Left common carotid artery plus branches (tissue), 1 donor: ENCODE results near the genes AOC1, KCNH2 and H2BK1.

GRCh38 chr7:150852328-150852695 lies at the start of gene AOC1:
Gene AOC1, plus strand, starts transcription at chr7:150852517.
- PRO-cap, result no peak

- PRO-cap, result no peak
Observed at GRCh38 chr7:150942299-150942821, 35.8 kb downstream of the KCNH2 start.

GRCh38 chr7:150976319-150977080 lies 1.6 kb downstream of the KCNH2 start:
- PRO-cap, result no peak

DNA sequence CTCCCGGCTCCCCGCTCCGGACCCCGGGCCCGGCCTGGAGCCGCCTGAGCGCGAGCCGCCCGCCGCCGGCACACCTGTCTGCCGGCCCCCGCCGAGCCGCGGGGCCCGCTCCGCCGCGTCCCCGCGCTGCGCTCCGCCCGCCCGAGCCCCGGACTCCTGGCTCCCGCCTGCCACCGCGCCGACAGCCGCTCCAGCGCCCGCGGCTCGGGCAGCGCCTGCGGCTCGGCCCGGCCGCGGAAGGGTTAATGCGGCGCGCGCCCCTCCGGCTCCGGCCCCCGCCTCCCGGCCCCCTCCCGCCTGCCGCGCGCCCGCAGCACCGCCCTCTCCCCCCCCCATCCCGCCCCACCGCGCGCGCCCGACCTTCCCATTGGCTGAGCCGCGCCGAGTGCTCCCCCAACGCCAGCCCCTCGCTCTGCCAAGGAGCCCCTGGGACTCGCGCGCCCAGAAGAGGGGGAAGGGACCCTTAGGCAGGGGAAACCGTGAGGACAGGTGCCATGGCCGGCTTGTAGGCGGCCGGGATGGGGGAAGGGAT lies at the start of gene KCNH2:
Gene KCNH2, minus strand, starts transcription at position 244 of the 532 bp plus-strand sequence.
- PRO-cap, result no peak

DNA sequence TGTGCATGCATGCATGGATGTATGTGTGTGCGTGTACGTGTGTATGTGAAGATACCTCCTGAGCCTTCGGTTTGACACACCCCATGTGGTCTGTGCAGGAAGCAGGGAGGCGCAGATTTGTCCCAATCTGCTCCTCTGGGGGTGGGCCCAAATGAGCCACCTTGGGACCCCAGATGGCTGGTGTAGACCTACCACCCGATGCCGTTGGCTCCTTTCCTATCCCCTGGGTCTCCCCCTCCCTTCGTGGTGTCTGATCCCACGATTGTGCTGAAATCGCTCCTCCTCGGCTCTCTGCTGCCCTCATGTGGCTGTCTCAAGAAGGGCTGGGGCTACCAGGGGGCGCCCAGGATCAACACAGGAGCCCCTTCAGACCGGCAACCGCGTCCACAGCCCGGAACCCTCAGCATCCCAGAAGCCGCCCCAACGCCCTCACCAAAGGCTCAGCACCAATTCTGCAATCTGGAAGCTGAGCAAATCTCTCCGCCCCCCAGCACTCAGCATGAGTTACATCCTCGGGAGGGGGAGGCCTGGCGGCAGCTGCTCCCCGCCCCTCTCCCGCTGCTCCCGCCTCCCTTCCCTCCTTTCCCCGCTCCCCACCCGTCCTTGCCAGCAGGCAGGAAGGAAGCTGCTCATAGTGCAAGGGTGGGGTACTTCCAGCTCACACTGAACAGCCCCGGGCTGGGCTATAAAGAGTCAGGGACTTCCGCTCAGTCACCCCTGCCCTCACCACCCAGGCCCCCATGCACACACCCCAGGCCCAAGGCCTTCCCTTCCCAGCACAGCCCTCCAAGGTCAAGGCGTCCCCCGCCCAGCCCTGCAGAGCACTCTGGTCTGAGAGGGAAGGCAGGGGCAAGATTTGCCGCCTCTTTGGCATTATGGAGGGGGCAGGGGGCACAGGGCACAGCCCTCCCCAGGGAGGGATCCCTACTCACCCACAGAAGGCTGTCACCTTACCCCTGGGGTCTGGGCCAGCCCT lies 2.2 kb upstream of the NOS3 start:
- PRO-cap, result no peak

DNA sequence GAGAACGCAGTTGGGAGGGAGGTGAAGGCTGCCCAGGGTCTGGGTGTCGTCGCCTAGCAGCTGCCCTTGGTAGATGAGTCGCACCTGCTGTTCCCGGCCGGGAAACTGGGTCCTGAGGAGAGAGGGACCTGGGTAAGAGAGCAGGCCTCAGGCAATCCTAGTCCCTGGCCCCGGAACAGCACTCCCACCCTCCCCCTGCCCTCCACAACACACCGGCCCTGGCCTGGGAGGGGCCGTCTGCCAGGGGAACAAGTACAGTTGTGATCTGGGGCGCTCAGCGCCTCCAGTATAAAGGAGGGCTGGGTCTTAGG lies 1.1 kb upstream of the FASTK start:
- PRO-cap, result no peak

GRCh38 chr7:151210106-151210520 lies at the start of gene H2BK1:
Gene H2BK1, minus strand, starts transcription at chr7:151210488.
- PRO-cap, result no peak

DNA sequence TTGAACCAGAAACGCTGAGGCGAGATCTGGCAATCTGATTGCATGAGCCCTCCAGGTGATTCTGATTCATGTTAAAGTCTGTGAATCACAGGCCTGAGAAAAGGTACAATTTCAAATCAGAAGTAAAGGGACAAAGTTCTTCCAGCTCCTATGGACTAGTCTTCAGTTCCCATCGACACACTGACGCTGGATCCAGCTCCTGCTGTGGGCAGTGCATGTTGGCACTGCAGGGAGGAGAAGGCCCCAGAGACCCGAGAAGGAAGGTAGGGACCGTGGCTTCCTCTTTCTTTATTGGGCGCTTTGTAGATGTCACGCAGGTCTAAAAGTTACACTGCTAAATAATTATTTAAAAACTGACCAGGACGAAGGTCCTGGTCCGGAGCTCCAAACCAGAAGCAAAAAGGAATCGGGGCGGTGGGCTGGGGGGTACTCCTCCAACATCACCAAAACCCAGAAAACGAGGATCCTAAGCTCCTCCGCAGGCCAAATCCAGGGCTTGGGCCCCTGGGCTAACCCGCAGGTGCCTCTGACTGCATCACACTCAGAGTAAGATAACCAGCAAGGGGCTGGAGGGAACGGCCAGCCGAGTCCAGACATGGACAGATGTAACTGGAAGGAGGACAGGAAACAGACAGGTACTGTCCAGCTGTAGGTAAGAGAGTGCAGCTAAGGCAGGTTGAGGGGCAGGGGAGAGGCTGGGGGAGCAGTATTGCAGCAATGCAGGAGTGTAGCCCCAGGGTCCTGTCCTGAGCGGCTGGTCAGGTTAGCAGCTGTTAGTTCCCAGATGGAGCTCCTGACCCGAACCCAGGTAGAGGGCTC lies 3.2 kb upstream of the H2BK1 start:
- PRO-cap, result no peak

DNA sequence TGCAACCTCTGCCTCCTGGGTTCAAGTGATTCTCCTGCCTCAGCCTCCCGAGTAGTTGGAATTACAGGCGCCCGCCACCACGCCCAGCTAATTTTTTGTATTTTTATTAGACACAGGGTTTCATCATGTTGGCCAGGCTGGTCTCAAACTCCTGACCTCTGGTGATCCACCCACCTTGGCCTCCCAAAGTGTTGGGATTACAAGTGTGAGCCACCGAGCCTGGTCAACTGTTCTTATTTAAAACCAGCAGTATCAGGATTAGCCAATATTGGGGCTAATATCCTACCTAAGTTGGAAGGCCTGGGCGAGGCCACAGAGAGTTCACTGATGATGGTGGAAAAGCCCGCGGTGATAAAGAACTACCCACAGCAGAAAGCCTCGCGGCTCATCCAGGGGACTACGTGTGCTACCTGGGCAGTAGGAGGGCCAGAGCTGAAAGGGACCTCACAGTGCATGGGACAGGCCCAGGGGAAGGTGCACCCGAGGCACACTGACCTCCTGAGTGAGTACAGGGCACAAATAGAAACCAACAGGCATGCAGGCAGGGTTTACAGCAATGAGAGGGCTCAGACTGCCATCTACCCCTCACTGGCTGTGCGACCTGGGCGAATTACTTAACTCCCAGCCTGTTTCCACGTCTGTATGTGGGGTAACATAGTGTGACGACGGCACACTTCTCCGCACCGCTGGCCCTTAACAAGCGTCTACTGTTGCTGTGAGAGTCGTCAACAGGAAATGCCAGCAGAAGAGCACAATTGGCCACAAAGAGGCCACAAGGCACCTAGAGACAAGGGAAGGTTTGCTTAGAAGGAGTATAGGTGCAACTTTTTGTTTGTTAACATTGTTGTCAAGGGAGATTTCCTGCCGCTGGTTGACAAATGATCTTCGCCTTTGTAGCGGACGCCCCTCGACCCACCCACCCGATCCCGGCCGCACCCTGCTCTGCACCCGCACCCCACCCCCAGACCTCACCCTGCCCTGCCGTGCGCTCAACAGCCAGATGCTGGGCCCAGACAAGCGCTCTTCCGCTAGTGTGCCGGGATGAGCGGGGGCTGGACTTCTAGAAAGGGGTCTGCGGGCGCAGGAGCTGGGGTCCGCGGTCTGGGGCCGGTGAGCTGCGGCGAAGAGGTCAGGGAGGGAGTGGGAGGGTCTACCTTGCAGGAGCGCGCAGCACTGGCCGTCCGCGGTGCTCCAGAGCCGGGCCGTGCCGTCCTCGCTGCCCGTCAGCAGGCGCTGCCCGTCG lies 1.1 kb downstream of the WDR86 start:
- PRO-cap, result no peak

GRCh38 chr7:151485170-151486239 lies 34.2 kb downstream of the RHEB start:
- PRO-cap, result no peak

DNA sequence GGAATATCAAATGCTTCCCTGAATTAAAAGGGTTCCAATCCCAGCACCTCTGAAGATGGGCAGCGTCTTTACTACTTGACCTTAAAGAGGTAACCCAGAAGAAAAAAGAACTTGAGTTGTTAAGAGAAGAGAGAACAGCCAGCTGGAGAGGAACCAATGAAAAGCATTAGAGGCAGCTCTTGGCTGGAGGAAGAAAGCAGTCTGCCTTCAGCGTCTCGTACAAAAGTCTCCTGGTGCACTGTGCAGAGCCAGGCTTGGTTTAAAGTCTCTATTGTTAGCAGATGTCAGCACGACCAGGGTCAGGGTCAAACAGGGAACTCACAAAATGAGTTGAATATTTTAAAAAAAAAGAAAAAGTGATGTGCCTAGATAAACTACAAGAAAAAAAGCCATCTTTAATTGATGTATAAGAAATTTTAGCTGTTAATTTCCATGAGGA lies 18.5 kb upstream of the RHEB start:
- PRO-cap, result no peak

- PRO-cap, result no peak
Observed at GRCh38 chr7:151558392-151558897, 38.8 kb upstream of the RHEB start.

DNA sequence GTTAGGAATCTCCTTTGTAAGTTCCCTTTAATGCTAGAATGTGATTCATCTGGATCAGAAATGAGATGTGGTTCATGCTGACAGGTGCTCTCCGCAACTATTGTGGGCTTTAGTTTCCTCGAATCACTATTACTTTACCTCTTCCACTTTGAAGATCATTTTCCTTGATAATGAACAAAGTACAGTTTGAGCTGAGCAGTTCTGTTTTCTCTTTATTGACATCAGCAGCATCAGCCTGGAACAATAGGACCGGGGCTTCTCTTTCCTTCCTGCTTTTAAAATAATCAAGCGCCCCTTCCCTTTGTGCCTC lies 66.8 kb upstream of the RHEB start:
- PRO-cap, result no peak

- PRO-cap, result no peak
Observed at GRCh38 chr7:151595899-151596332, 76.2 kb upstream of the RHEB start.

DNA sequence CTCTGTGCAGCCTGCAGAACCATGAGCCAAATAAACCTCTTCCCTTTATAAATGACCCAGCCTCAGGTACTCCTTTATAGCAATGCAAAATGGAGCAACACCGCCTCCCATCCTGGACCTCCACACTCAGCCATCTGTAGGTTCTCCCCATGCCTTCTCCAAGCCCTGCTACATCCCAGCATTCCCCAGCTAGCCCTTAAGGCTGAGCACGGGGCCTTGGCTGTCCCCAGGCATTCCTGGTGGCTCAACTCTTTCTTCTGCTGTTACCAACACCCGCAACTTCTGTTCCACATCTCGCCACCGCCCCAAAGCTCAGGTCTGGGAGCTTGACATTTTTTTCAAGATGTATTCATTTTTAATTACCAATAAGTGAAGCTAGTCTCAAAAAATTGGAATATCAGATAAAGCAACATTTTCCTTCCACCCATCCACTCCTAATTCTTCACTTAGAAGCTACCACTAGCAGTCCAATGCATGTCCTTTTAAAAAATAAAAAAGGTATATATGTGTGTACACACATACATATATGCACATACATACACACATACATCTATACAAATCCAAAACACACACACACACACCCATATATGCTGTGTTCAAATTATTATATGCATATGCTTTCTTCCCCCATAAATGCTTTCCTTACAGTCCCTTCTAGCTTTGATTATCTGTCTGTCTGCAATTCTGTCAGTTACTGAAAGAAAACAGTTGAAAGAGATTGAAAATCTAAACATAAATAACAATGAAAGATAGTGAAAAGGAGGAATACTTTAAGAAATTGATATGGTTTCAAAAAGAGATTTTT lies 98.3 kb downstream of the PRKAG2 start:
- PRO-cap, result no peak

DNA sequence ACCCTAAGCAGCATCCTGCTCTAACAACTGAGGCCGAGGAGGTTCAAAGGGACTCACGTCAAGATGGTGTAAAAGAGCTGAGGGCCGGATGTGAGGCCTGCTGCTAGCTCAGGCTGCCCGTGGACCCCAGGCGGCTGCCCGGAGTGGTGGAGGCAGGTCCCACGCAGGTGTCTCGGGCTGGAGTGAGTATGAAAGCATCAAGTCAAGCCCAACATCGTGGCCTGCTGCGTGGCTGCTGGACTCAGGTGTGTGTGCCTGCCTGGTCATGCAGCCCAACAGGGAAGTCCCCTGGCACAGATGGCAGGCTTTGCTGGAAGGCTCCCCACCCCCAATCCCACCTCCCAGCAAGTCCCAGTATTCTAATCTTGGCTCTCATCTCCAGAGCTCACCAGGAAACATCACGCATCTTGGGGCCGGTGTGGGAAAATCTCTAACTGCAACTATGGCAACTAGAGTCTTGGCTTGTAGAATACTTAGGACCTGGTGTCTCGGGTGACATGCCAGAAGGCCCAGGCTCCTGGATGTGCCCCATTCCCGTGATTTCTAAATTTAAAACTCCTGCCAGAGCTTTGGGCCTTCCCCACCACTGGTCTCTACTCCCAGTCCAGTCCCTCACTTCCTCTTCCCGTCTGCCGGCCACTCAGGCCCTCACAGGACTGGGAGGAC lies 86.0 kb downstream of the PRKAG2 start:
- PRO-cap, result no peak

DNA sequence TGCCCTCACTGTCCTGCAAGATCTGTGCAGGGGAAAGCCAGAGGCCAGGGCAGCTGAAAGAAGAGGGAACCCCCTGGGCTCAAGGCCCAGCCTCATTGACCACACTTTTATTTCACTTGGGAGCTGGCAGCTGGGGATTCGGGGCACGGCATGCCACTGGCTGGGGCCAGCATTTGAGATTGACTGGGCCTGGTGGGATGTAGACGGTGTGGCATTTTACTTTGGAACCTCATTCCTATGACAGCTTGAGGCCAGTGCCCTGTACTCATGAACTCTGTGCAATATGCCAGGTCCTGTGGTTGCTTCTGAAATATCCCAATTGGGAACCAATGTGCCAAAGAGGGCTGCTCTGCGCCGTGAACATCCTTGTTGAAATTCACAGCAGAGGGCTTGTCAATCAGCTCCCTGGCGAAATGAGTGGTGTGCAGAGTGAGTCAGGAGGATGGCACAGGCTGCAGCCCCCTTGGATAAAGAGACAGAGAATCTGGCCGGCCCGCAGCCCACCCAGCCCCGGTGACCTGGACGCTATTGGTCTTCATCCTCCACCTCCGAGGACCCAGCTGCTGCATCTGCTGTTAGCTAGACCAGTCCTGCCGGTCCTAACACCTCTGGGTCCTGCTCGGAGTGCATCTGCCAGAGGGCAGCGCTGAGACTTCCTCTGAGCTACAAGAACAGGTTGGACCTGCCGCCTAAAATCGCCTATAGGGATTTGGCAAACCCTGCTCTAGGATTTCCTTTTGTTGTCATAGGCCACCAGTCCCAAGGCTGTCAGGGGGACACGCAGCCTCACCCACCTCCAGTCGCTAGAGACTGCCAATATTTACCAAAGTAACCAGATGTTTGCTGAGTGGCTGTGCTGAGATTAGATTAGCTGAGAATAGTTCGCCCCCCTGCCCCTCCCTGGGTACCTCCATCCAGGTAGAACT lies 58.0 kb downstream of the PRKAG2 start:
- PRO-cap, result no peak

DNA sequence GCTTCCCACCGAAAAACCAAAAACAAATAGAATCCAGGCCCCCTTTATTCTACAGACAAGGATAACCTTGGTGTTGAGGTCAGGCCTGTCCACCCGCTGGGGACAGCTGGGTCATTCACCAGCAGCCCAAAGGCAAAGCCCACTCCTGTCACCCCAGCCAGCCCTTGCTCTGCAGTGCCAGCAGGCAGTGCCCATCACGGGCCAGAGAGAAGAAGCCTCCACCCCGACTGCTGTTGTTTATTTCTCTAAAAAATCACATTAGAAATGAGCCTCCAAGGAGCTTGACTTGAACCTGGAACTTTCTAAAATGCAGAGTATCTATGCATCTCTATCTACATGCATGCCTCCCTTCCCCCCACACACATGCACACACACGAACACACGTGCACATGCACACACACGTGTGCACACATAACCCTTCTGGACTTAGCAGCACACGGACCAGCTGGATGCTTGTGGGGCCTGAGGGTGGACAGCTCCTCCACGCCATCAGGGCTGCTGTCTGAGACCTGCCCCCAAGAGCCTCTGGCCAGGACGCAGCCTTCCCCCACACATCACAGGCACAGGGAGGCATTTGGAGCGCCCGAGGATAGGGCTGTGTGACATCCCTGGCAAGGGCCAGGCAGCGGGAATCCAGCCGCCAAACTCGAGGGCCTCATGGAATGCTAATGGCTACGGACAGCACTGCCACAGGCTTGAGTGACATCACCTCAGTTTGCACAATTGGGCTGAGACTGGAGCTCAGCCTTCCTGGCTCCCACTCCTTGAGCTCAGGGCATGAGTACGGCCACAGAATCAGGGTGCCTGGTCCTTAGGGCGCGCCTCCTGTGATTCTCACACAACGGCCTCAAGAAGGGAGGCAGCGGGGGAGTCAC lies 22.7 kb downstream of the PRKAG2 start:
- PRO-cap, result no peak

DNA sequence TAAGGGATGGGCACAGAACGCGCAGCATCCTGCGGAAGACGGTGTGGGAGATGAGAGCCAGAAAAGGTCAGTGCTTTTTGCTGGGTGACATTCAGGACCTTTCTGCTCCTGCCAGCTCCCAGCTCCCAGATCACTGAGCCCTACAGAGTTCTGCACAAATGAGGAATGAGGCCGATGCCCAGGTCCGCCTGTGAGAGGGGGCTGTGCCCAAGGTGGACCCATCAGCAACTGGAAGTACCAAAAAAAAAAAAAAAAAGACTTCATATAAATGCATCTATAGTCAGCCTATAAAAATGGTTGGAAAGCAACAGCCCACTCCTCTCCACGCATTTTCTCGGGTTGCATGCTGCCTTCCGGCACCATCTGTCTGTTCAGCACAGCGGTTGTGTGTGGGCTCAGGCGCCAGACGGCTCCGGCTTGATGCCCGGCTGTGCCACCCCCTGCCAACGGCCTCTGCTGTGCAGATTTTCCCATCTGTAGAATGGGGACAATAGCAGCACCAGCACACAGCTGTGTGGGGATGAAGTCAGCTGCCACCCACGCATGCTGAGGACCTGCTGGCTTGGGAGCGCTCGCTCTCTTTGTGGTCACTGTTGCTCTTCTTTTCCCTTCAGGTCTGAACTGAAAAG lies 19.6 kb downstream of the PRKAG2 start:
- PRO-cap, result no peak

- PRO-cap, result no peak
Observed at GRCh38 chr7:151878360-151878643, 1.4 kb upstream of the PRKAG2 start.